Camera-type eye (tissue), 1 donor: ENCODE measurements around the genes FLT3, UBE2L5 and MEDAG.

GRCh38 chr13:28100155-28101179 is at the start of gene FLT3:
Gene FLT3 (minus strand): TSS chr13:28100576.
- RAMPAGE, long total RNA, result no peak

DNA sequence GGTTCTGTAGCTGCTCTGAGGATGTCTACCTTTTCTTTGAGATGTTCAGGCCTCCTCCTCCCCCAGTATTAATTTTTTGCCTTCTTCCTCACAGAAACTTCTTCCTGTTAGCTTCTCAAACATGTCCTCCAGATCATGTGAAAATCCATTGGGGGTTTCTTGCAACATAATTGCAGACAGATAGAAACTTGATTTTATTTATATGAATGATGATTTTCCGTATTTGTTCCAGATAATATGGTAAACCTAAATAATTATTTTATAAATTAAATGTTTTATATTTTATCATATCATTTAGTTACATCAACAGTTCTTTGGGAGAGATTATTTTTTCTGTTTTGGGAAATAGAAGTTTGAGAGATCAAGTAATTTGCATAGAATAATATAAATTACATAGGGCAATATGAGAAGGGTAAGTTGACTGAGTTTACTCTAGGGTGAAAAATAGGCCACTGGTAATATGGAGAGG is 45.7 kb downstream of the PAN3 start:
- RAMPAGE, long total RNA, result no peak

- RAMPAGE, long total RNA, result no peak
These were observed 128.8 kb downstream of the PAN3 start for GRCh38 chr13:28267137-28267480.

DNA sequence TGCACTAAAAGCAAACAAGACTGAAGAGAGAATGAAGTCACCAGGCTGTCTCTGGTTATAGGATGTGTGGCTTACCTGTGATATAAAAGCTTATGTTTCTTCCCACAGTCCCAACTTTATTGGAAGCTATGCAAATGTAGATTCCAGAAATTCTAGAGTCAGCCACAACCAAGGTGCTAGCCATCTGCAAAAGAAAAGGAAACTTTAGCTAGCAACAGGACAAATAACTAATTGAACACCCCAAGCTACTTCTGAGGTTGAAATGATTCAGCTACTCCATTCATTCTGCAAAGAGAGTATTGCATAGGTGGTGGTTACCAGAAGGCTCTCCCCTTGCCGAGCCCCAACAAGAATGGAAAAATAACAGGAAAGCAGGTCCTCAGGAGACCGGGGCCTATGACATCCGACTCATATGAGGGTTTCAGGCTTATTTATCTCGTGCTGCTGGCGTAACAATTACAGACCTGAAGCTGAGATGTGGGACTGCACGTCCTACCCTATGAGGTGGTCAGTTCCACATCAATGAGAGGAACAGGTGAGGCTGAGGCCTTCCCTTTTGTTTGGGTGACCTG is 98.0 kb downstream of the FLT1 start:
- RAMPAGE, long total RNA, result no peak

GRCh38 chr13:28501546-28501995 is 6.6 kb upstream of the FLT1 start:
- RAMPAGE, long total RNA, result no peak

DNA sequence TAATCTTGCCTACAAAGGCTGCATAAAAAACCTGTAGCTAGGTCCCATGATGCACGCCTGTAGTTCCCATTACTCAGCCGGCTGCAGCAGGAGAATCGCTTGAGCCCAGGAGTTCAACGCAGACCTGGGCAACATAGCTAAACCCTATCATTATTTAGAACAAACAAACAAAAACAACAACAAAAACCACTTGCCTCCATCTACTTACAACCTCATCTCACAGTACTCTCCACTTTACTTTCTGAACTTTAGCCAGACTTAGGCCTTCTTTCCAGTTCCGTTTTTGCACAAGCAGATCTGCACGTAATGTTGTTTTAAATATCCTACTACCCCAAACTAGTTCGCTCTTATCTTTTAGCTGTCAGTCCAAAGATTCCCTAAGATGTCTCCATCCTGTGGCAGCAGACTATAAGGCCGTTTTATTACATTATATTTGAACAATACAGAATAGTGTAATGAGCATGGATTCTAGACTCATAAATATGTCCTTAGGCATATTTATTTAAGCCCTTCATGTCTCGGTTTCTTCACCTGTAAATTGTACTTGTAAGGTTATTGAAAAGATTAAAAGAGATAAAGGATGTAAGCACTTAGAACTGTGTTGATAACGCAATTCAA is 933 bp upstream of the POMP start:
- RAMPAGE, long total RNA, result no peak

DNA sequence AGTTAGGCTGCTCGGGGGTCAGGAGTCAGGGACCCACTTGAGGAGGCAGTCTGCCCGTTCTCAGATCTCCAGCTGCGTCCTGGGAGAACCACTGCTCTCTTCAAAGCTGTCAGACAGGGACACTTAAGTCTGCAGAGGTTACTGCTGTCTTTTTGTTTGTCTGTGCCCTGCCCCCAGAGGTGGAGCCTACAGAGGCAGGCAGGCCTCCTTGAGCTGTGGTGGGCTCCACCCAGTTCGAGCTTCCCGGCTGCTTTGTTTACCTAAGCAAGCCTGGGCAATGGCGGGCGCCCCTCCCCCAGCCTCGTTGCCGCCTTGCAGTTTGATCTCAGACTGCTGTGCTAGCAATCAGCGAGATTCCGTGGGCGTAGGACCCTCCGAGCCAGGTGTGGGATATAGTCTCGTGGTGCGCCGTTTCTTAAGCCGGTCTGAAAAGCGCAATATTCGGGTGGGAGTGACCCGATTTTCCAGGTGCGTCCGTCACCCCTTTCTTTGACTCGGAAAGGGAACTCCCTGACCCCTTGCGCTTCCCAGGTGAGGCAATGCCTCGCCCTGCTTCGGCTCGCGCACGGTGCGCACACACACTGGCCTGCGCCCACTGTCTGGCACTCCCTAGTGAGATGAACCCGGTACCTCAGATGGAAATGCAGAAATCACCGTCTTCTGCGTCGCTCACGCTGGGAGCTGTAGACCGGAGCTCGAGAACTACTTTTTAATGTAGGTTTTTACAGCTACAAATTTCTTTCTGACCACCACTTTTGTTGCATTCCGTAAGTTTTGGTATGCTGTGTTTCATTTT is 51.7 kb upstream of the SLC7A1 start:
- RAMPAGE, long total RNA, result no peak

GRCh38 chr13:29685209-29685813 is 89.8 kb upstream of the SLC7A1 start:
- RAMPAGE, long total RNA, result no peak

DNA sequence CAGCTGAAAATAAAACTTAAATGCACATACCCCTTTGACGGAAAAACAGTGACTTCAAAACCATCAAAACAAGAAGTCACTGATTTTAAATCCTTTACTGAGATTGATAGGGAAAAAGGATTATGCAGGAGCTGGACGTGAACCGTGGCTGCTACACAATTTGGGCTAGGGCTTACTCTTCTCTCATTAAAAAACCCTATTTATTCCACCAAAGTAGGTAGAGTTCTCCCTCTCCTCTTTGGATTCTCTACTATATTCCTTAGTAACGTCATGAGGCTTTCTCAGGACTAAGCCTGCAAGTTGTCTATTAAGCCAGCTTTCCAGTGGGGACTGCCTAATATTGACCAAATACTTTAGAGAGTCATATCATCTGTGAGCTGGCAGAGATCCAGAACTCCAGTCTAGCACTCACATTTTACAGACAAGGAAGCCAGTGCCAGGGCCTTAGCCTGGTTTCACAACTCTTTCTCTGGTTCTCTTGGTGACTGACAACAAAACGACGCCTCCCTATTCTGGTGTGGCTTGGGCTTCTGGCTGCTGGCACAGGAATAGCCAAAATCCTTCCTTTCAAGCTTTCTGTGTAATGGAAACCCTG is 74.9 kb upstream of the UBL3 start:
- RAMPAGE, long total RNA, result no peak

GRCh38 chr13:29994803-29995414 is 144.5 kb upstream of the UBL3 start:
- RAMPAGE, long total RNA, result no peak

DNA sequence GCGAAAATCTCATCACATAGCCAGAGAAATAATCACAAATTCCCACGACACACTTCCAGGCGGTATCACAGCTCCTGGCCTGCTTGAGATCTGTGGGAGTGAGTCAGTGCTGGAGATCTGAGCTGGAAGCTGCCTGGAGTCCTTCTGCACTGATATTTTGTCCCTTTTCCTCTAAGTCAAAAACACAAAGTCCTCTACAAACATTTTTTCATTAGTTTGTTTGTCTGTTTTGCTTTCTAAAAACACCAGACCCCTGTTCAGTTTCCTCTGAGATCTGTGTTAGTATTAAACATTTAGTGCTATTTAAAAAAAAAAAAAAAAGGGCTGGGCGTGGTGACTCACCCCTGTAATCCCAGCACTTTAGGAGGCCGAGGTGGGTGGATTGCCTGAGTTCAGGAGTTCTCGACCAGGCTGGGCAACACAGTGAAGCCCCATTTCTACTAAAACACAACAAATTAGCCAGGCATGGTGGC is 12.3 kb upstream of the UBE2L5 start:
- RAMPAGE, long total RNA, result no peak

DNA sequence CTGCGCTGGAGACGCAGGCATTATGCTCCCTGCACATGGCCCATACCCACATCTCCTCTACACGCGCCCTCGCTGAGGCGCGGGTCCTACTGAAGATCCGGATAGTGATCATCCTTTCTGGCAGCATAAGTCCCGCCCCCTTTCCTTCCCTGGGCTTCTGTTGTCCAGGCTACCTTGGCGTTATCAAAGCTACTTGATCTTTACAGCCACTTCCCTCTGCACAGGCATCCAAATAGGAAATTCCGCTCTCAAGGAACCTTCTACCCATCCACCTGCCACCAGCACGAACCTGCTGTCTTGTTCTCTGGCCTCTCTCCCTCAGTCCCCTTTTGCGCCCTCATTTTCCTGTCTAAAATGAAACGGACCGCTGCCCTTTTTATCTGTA is 1.2 kb upstream of the UBE2L5 start:
- RAMPAGE, long total RNA, result no peak

GRCh38 chr13:30422334-30422597 is at the start of gene UBE2L5:
Gene UBE2L5 (plus strand): TSS chr13:30422493.
- RAMPAGE, long total RNA, result no peak

GRCh38 chr13:30441227-30441721 is 19.0 kb downstream of the UBE2L5 start:
- RAMPAGE, long total RNA, result no peak

- RAMPAGE, long total RNA, result no peak
These were observed 51.2 kb upstream of the HMGB1 start for GRCh38 chr13:30516874-30517366.

GRCh38 chr13:30659830-30660633 is 42.3 kb downstream of the USPL1 start:
- RAMPAGE, long total RNA, result no peak

GRCh38 chr13:30681710-30682293 is 53.5 kb upstream of the ALOX5AP start:
- RAMPAGE, long total RNA, result no peak

DNA sequence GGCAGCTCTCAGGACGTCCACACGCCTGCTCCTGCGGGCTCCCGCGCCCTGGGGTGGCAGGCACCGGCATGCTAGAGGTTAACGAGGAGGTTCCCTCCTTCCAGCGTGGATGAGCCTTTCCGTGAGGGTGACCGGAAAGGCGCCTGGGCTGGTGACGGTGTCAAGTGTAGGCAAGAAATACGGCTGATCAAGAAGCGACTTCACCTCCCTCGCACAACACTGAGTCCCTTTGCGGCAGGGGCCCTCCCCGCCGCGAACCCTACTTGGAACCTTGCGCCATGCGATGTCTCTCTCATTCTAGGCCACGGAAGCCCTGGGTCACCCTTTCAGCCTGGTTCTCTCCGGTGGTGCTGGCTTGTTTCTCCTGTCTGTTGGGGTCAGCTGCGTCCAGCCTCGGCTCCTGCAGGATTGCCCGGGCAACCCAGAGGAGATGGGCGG is 67.8 kb downstream of the ALOX5AP start:
- RAMPAGE, long total RNA, result no peak

DNA sequence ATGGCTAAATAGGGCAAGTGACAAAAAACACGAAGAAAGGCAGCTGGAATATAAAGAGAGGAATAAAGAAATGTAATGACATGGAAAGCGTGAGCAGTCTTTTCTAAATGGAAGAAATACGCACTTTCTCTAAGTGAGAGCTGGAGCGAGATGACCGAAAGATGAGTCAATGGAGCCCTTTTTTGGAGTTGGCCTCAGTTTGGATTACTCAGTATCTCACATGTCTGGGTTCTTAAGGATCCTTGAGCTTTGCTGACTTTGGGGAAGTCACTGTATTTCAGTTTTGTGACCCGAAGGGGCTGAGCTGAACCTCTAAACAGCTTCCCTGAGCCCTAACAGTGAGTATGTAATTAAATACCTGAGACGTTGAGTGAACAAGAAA is 40.4 kb upstream of the MEDAG start:
- RAMPAGE, long total RNA, result no peak

DNA sequence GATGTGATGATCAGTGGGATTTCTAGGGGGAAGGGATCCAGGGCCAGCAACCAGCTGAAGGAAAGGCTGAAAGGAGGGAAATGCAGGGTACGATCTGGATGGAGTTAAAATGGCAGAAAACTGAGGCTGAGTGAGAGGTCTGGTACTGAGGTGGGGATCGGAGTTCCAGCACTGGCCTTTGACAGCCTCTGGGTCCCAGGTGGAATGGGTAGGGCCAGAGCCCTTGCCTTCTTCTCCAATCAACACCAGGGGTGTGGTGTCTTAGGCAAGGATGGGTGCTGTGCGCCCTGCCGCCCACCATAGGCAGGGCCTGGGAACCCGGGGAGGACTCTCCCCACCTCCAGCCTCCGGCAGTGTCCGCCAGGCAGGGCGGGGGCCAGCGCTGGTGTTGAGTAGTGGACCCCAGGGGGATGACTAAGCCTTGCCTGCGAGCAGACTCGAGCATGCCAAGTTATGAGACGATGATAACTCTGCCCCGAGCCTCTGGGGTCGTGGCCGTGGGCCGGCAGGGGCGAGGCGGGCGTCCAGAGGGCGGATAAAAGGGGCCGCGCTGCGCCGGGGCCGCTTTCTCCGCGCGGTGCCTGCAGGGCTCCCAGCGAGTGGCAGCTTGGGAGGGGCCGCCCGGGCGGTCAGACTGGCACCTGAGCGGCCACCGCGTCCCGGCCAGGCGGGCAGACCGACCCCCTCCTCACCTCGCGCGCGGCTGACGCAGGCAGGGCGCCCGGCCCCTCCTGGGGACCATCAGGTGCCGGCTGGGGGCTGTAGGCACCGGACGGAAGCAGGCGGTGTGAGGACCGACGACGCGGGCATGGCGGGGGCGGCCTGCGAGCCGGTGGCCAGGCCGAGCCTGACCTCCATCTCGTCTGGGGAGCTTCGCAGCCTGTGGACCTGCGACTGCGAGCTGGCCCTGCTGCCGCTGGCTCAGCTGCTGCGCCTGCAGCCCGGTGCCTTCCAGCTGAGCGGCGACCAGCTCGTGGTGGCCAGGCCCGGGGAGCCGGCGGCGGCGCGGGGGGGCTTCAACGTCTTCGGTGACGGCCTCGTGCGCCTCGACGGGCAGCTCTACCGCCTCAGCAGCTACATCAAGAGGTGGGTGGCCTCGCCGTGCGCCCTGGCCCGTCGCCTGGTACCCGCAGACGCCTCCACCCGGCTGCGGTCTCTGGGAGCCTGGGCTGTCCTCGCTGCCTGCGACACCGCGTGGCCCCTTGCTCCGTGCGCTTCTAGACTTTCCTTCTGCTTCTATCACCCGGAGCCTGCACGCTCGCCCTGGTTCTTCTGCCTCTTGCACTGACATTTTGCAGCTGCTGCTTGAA is at the start of gene MEDAG:
MEDAG (plus strand) TSS at position 564 of the 1,310 bp plus-strand sequence.
- RAMPAGE, long total RNA, result no peak